REH cell (cell line): Measurements from ENCODE around the genes B4GALNT4, SLC25A22 and CHID1.

- PRO-cap = no peak
These were observed 325 bp downstream of the BET1L start for GRCh38 chr11:206858-207289.

DNA sequence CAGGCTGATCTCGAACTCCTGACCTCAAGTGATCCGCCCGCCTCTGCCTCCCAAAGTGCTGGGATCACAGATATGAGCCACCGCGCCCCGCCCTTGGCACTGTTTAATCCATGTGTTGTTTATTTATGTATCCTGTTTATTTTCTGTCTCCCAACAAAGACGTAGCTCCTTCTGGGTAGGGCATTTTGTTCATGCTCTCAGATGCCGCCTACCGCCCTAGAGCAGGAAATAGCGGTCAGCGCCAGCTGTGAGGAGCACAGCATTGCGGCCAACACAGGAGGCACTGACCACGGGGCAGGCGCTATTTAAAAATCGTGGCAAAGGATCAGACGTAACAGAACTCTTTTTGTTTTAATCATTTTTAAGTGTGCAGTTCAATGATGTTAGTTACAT, 9.5 kb upstream of the NLRP6 start:
- PRO-cap = bidirectional peak, plus-strand start at position 257 of the sequence, minus-strand start at position 45 of the sequence

GRCh38 chr11:298361-299158, 766 bp downstream of the IFITM5 start:
- PRO-cap = no peak

GRCh38 chr11:308785-309024, 1.1 kb downstream of the IFITM2 start:
- PRO-cap = no peak

GRCh38 chr11:324131-324754, 3.6 kb upstream of the IFITM3 start:
- PRO-cap = no peak

- PRO-cap = no peak
These were observed at the start of gene B4GALNT4 for GRCh38 chr11:368868-370057. B4GALNT4 (plus strand) TSS chr11:369499.

DNA sequence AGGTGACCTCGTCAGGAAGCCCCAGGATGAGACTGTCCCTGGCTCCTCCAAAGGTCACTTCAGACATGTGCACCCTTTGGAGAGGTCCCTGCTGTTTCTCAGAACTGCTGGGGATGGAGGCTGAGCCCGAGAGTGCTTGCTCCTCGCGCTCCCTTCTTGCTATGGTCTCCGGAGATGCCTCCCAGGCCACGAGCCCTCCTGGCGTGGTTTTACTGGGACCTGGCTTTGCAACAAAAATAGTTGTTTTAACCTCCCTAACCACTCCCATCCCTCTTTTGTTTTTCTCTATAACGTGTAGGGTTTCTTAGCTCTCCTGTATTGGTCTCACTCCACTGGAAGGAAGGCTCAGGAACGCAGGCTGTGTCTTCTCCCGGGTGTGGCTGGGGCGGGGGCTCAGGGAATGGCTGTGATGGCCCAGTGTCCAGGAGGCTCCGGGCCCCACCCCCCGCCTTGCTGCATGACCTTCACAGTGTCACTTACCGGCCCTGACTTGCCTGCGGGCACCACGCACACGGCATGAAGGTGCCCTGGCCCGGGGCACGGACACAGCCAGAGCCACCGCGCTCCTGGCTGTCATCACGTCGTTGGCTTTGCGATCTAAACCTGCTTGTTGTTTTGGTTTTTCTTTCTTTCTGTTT, 5.6 kb downstream of the PTDSS2 start:
- PRO-cap = no peak

- PRO-cap = no peak
These were observed 10.4 kb downstream of the PTDSS2 start for GRCh38 chr11:460214-461079.

GRCh38 chr11:638940-639584, 2.0 kb downstream of the DRD4 start:
- PRO-cap = no peak

- PRO-cap = no peak
These were observed 19.2 kb upstream of the TALDO1 start for GRCh38 chr11:727758-728801.

DNA sequence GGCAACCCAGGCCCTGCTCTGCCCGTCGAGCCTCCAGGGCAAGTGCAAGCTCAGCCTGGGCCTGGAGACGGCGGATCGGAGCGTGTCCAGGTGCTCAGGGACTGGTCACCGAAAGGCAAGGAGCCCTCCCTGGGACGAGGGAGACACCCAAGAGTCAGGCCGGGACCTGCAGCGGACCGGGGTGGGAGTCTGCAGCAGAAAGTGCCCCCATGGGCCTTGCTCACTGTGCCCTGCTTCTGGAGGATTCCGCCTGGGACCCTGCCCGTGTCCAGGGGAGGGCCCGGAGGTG, 5.1 kb upstream of the GATD1 start:
- PRO-cap = no peak

GRCh38 chr11:797819-798740, at the start of gene SLC25A22:
SLC25A22 (minus strand) TSS chr11:798281.
- PRO-cap = bidirectional peak, plus-strand start at chr11:798045, minus-strand start at chr11:797993; unidirectional peak, minus-strand start at chr11:798267

DNA sequence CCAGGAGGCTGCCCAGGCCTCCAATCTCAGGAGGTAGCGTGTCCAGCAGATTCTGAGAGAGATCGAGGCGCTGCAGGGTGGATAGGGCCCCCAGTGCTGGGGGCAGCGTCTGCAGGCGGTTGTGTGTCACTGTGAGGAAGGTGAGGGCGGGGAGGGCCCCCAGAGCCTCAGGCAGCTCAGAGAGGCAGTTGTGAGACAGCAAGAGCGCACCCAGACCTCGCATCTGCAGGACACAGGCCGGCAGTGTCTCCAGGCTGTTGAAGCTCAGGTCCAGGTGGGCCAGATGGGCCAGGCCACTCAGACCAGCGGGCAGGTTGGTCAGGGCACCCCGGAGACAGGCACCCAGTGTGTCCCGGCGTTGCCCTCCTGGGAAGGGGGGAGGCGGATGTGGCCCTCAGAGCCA, 1.8 kb downstream of the PIDD1 start:
- PRO-cap = no peak

- PRO-cap = no peak
These were observed 3.5 kb downstream of the PNPLA2 start for GRCh38 chr11:821873-822899.

DNA sequence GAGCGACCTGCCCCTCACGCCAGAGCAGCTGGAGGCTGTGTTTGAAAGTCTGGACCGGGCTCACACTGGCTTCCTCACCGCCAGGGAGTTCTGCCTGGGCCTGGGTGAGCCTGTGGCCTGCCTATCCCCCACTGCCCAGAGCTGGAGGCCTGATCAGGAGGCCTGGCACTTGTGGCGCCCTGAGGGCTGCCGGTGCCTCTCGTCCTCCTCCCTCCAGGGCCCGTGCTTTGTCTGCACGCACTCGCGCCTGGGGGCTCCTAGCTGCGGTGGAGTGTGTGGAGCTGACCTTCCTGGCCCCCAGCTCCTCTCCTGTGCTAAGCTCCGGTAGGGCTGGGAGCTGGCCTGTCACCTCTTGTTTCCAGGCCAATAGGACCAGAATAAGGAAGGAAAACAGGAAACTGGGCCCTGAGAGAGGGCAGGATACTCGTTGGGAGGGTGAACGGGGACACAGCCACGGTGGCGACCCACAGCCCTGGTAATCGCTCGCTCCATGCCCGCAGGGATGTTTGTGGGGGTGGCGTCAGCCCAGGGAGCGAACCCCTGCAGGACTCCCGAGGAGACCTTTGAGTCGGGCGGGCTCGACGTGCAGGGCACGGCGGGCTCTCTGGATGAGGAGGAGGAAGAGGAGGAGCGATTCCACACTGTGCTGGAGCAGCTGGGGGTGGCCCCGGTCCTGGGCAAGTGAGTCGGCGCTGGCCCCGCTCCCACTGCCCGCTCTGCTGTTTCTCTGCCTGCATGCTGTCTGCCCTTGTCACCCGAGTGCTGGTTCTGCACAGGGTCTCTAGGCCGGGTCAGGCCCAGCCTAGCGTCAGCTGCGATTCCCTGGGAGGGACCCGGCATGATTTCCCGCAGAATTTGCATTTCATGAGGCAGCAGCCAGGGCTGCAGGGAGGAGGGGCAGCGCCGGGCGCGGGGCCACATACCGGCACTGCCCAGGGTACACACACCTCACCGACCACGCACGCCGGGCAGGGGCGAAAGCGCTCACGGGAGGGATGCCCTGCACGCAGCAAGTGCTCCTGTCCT, 1.5 kb downstream of the CRACR2B start:
- PRO-cap = no peak

- PRO-cap = bidirectional peak, plus-strand start at chr11:911044, minus-strand start at chr11:910840
These were observed at the start of gene CHID1 for GRCh38 chr11:910695-910947. CHID1 (minus strand) TSS chr11:910810.

GRCh38 chr11:952235-952832, 26.7 kb downstream of the AP2A2 start:
- PRO-cap = no peak

- PRO-cap = no peak
These were observed 29.9 kb downstream of the AP2A2 start for GRCh38 chr11:955279-956226.

DNA sequence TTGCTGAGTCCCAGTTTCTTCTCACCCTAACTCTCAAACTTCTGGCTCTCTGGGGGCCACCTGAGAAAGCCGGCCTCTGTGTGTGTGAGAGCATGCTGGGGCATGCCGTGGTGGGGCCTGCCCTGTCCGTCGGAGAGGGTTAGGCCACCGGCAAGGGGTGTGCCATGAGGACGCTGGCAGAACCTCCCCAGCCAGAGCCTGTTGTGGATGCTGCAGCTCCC, 43.8 kb downstream of the MUC6 start:
- PRO-cap = no peak

DNA sequence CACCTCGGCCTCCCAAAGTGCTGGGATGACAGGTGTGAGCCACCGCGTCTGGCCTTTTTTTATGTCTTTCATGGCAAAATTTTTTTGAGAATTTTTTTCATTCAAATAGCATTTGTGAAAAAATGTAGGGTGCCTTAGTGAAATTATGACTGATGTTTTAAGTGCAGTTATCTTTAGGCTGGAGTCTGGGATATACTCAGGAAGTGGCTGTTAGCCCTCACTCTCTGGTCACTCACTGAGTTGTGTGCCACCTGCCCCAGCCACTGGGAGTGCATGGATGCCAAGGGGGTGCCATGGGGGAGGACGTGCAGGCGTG, 36.5 kb downstream of the MUC6 start:
- PRO-cap = no peak